Mononuclear cell (primary cell): Measurements from ENCODE around the genes MCUB and PITX2.

DNA sequence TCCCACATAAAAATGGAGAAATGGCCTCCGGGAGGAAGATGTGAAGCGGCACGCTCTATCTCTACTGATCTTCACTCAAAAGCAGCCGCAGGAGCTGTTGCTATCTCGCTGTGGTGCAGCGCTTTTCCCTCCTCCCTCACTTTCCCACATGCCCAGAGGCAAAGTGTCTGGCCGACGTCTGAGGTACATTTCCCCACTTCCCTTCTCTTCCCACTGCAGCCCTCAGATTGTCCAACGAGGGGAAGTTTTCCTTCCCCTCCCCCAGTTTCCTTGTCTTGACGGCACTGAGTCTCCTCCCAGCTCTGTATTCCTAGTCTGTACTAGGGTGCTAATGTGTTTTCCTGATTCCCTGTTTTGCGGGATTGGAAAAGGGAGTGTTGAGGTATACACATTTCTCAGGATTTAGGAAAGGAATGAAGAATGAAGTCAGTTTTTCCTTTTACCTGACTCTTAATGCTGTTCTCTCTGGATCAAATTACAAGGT, 729 bp upstream of the COL25A1 start:
- RRBS = 3% methylated on average over 1 of the region's 11 CpGs

GRCh38 chr4:109432557-109433166, 953 bp upstream of the SEC24B start:
- RRBS = no CpG with 5 or more reads among the region's 4 CpGs

DNA sequence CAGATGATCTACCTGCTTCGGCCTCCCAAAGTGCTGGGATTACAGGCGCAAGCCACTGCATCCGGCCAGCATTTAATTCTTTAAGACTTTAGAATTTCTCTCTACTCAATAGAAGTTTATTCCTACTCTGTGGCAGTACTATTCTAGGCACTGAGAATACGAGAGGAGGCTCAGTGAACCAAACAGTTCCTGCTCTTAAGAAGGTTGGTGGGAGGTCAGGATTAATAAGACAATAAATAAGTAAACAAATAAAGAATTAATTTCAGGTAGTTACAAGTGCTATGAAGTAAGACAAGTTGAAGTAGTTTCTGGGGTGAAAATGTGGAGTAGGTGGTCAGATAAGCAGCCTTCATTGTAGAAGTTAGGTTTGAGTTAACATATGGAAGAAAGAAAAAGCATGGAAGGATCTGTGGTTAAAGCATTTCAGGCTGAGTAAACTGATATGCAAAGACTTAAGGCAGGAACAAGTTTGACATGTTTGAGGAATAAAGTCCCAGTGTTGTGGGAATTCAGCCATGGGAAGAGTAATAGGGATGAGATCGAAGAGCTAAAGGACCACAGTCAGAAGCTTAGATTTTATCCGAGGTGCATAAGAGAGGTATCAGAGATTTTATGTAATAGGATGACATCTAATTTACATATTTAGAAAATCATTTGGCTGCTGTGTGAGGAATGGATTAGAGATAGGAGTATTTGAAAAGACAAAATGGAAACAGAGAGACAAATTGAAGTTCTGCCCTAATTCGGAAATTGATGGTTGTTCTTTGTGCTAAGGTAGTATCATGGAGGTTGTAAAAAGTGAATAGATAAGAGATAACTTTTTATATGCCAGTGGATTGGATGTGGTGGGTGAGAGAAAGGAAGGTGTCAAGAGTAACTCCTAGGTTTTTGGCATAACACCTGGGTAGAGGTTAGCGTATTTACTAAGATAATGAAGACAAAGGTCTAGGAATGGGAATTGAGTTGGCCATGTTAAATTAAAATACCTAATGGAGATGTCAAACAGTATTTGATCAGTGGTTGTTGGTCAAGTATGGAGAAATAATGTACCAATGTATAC, 58.0 kb upstream of the MCUB start:
- RRBS = no CpG with 5 or more reads among the region's 8 CpGs

DNA sequence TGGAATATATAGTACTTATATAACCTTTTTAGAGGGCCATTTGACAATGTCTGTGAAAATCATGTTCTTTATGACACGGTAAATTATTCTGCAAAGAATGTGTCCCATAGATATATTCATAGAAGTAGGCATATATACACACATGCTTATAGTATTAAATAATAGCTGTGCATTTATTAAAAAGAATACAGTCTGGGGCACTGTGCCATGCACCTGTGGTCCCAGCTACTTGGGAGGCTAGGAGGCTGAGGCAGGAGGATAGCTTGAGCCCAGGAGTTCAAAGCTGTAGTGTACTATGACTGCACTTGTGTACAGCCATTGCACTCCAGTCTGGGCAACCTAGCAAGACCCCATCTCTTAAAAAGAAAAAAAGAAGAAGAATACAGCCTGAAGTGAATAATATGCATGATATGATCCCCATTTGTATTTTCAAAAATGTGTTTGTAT, 22.7 kb upstream of the MCUB start:
- RRBS = no CpG with 5 or more reads among the region's 1 CpG

DNA sequence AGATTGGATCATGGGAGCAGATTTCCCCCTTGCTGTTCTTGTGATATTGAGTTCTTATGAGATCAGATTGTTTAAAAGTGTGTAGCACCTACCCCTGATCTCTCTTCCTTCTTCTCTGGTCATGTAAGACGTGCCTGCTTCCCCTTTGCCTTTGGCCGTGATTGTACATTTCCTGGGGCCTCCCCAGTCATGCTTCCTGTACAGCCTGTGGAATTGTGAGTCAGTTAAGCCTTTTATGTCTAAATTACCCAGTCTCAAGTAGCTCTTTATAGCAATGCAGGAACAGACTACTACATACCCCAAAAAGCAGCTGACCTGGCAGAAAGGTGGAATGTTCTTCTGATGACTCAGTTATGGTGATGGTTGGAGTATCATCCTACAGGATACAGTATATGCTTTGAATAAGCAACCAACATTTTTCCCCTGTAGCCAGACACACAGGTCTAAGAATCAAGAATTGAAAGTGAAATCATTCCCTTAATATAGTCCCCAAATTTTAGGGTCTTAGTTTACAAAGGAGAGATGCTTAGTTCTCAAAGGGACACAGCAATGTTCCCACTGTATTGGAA, 11.3 kb upstream of the MCUB start:
- RRBS = no CpG with 5 or more reads among the region's 2 CpGs

DNA sequence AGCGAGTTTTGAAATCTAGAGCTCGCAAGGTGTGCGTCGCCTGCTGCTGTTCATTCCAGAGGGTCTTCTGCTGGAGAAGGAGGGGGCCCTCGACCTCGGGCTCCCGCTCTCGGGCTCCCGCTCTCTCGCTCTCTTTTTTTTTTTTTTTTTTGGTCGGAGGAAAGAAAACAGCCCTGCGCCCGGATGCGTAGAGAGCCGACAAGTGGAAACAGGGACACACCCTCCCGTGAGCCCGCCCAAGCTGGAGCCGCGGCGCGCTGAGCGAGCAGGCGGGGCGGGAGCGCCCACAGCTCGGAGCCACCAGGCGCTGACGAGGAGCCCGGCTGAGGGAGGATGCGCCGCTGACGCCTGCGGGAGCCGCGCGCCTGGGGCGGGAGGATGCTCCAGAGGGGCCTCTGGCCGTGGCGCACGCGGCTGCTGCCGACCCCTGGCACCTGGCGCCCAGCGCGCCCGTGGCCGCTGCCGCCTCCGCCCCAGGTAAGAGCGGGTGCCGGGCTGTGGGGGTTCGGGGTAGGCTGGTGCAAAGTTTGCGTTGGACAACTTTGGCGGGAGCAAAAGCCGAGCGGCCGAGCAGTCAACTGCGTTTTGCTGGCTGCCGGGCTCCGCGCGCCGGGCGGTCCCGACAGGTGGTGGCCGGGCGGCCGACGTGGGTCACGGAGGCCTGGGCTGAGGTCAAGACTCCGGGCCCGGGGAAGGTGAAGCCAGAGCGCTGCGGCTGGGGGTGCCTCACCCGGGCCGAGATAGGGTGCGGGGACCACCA, at the start of gene MCUB:
Gene MCUB (plus strand): TSS at position 287 of the 760 bp plus-strand sequence.
- RRBS = 1% methylated on average over 26 of the region's 77 CpGs

DNA sequence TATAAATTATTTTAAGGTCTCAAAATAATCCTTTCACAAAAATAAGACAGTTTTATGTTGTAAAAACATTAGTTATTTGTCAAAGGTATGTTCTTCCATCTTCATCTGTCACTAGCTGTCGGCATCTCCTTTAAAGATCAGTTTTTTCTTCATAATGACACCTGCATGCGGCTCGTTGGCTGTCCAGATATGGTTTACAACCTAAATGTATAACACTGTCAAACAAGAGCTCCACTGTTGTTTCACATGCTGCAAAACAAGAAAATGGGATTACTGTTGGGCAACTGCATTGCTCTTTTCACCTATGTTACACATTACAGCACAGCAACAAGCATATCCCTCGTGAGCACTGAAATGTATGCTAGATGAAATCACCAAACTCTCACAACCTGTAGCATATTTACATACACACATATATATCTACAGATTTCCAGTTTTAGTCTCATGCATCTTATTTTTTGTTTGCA, 11.0 kb upstream of the CASP6 start:
- RRBS = no CpG with 5 or more reads among the region's 4 CpGs

GRCh38 chr4:109816768-109817578, 1.4 kb downstream of the GAR1 start:
- RRBS = no CpG with 5 or more reads among the region's 2 CpGs

GRCh38 chr4:109973139-109973596, 60.5 kb downstream of the EGF start:
- RRBS = no CpG with 5 or more reads among the region's 4 CpGs

GRCh38 chr4:110059517-110060343, 138.7 kb downstream of the ELOVL6 start:
- RRBS = no CpG with 5 or more reads among the region's 4 CpGs

- RRBS = no CpG with 5 or more reads among the region's 3 CpGs
Measured at GRCh38 chr4:110287117-110287451, 88.7 kb upstream of the ELOVL6 start.

- RRBS = no CpG with 5 or more reads among the region's 3 CpGs
Measured at GRCh38 chr4:110364975-110365633, 110.9 kb upstream of the ENPEP start.

- RRBS = 11% methylated on average over 4 of the region's 25 CpGs
Measured at GRCh38 chr4:110620639-110621064, 2.2 kb downstream of the PITX2 start.

DNA sequence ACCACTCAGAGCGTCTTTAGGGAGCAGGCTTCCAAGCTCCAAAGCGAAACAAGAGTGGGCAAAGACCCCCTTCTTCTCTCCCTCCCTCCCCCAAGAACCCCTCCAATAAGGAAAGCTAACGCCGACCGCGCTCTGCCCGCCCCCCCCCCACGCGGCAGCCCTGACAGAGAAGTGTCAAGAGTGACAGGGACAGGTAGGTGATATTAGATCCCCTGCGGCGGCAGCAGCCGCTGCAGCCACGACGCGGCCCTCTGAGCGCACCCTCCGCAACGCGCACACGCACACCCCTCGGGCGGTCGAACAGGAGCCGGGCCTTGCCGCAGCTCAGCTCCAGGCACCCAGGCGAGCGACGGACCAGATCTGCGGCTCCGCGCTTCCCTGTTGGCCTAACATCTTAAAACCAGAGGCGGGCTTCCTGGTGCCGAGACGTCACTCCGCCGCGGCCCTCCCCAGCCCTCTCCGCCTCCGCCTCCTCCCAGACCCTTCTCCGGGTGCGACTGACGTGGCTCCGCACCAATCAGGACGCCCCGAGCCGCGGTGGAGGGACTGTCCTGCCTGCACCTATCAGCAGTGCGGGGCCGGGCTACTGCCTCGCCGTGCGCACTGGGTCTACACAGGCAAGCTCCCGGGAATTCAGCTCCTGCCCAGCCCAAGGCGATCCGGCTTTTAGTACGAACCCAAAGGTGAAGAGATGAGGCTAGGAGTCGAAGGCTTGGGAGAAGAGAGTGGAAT, at the start of gene PITX2:
Gene PITX2 (minus strand): TSS at position 370 of the 732 bp plus-strand sequence.
- RRBS = 5% methylated on average over 12 of the region's 57 CpGs

DNA sequence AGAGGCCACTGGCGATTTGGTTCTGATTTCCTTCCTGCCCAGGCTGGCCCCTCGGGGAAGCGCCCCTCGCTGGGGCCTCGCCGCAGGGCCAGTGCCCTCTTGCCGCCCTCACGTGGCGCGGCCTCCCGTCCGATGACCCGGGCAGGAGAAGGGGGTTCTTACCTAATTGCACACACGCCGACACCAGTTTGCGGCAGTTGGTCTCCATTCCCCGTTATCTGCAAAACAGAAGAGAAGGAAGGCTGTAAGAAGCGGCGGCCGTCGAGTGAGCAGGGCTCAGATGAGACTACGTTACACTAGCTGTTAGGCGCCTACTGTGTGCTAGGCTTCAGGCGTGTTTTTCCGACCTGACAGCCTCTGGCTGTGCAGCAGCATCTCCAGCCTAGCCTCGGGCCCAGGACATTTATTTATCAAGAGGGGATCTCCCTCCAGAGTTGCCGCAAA, 9.9 kb upstream of the PITX2 start:
- RRBS = no CpG with 5 or more reads among the region's 27 CpGs

DNA sequence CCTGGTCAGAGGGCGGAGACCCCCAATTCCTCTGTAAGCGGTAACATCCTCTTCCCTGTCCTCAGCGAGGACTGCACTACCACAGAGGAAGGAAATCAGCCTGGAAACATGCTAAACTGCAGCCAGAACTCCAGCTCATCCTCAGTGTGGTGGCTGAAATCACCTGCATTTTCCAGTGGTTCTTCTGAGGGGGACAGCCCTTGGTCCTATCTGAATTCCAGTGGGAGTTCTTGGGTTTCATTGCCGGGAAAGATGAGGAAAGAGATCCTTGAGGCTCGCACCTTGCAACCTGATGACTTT, 83.8 kb downstream of the NEUROG2 start:
- RRBS = no CpG with 5 or more reads among the region's 5 CpGs

- RRBS = 2% methylated on average over 33 of the region's 136 CpGs
Measured at GRCh38 chr4:112514870-112516090, 700 bp downstream of the NEUROG2 start.

DNA sequence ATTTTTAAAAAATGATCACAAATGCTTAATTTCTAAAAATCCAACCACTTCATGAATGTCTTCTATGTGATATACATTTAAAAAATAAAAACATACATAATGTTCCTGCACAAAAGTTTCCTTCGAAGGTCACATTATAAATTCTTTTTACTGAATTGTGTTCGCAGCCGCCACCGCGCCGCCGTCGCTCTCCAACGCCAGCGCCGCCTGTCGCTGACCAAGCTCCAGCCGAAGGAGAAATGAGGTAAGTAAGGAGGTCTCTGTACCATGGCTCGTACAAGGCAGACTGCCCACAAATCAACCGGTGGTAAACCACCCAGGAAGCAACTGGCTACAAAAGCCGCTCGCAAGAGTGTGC, 48.7 kb upstream of the NEUROG2 start:
- RRBS = no CpG with 5 or more reads among the region's 17 CpGs

GRCh38 chr4:112889585-112890186, 159.8 kb upstream of the ANK2 start:
- RRBS = no CpG with 5 or more reads among the region's 4 CpGs